ENCODE measurements around a stretch of chr7.

DNA sequence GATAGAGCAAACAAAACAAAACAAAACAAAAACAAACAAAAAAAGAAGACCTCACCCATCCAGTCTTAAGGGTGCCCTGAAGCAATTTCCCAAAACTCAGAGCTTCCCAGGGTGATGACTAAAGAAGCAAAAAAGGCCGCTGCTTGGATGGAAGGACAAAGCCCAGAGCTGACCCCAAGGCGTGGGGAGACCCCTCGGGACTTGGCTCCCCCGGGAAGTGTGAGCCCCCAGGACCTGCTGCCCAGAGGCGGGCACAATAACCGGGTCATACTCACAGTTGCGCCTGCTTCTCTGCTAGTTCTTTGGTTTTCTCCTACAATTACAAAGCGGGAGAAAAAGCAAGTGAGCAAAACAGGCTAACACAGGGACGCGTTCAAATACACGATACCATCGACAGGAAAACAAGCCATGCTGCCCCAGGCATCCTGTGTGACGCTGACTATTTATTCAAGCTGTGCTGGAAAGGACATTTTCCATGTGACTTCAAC is 29.9 kb downstream of the PAPOLB start:
- PRO-cap, 2 experiments = no peak in any of the 2 experiments

- PRO-cap, 2 experiments = no peak in any of the 2 experiments
These were observed 4.0 kb downstream of the RADIL start for GRCh38 chr7:4879452-4879926.

DNA sequence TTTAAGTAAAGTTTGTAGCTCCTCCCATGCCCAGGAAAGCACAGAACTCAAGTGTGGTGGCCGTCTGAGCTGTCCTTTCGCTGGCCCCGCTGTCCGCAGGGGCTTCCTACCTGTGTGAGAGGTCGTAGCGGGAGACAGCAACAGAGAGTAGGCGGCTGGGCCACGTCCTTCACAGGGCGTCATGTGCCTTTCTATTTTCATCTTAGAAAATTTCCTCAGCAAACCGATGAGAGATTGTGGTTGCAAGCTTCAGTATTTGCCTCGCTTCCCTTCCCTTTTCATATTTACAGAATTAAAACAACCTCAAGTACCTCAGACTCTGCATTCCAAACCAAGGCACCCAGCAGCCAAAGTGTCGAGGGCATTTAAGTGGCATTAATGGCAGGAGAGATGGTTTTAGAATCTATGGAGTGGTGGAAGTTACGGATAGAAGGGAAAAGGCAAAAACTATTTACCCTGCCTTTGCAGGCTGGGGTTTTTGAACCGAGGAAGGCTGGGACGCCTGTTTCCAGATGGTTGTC is 41.8 kb downstream of the WIPI2 start:
- PRO-cap, 2 experiments = no peak in any of the 2 experiments

DNA sequence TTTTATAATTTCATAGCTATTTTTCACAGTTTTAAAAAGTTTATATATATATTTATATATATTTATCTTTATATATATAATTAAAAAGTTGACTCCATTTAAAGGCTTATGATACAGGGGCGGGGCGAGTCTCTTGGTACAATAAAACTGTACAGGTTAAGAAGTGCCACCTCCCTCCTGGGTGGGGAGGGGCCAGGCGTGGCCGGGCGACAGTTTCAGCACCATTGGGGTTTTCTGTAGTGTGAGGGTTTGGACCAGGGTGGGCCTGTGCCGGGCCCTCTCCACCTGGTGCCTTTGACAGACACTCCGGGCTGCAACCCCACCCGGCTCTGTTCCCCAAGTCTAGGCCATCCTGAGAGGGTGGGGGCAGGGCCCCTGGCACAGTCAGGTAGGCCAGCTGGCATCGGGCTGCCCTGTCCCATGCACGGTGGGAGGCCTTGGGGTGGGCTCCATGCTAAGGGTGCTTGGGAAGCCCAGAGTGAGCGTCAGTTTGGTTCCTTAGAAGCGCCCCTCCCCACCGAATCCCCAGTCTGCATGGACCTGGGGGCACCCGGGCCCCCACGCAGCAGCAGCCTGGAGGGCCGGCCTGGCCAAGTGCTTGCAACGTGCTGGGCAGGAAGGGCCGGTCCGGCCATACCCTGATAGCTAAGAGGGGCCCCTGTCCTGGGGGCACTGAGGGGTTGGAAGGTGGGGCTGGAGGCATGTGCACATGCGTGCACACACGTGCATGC is 24.6 kb downstream of the SLC29A4 start:
- PRO-cap, 2 experiments = no peak in any of the 2 experiments

- PRO-cap, 2 experiments = no peak in any of the 2 experiments
These were observed 46.5 kb downstream of the TNRC18 start for GRCh38 chr7:5377104-5377573.

- PRO-cap, 2 experiments = no peak in any of the 2 experiments
These were observed 33.9 kb upstream of the TNRC18 start for GRCh38 chr7:5457369-5458028.

GRCh38 chr7:5518758-5519134 is 5.1 kb upstream of the FBXL18 start:
- PRO-cap, 2 experiments = no peak in any of the 2 experiments

DNA sequence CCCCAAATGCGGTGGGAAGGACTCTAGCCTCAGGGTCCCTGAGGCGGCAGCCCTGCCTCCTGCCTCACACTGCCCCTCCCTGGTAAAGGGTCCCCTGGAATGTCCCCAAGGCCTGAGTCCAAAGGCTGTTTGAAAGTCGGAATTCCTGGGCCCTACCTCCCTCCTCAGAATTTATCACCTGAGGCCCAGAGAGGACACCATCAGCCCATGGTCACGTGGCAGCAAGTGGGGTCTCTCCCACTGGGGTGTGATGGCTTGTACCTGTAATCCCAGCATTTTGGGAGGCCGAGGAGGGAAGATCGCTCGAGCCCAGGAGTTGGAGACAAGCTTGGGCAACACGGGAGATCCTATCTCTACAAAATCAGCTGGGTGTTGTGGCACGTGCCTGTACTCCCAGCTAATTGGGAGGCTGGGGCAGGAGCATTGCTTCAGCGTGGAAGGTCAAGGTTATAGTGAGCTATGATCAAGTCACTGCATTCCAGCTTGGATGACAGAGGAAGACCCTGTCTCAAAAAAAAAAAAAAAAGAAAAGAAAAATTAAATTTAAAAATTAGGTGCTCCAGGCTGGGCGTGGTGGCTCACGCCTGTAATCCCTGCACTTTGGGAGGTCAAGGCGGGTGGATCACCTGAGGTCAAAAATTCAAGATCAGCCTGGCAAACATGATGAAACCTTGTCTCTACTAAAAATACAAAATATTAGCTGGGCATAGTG is 3.7 kb upstream of the ACTB start:
- PRO-cap, 2 experiments = no peak in any of the 2 experiments

GRCh38 chr7:5605671-5606661 is 13.3 kb downstream of the FSCN1 start:
- PRO-cap, 2 experiments = no peak in any of the 2 experiments

DNA sequence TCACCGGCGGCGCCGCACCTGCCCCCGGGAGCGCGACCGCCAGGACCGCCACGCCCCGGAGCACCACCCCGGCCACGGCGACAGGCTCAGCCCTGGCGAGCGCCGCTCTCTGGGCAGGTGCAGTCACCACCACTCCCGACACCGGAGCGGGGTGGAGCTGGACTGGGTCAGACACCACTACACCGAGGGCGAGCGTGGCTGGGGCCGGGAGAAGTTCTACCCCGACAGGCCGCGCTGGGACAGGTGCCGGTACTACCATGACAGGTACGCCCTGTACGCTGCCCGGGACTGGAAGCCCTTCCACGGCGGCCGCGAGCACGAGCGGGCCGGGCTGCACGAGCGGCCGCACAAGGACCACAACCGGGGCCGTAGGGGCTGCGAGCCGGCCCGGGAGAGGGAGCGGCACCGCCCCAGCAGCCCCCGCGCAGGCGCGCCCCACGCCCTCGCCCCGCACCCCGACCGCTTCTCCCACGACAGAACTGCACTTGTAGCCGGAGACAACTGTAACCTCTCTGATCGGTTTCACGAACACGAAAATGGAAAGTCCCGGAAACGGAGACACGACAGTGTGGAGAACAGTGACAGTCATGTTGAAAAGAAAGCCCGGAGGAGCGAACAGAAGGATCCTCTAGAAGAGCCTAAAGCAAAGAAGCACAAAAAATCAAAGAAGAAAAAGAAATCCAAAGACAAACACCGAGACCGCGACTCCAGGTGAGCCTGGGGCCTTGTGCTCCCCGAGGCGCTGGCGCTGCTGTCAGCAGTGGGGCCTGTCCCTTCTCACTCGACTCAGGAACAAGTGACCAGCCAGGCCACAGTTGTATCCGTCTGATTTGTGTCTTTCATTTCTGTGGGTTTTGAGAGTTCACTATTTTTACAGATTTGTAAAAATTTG is 50.0 kb downstream of the USP42 start:
- PRO-cap, 2 experiments = no peak in any of the 2 experiments

GRCh38 chr7:6421746-6422126 is 26.0 kb downstream of the DAGLB start:
- PRO-cap, 2 experiments = no peak in any of the 2 experiments

- PRO-cap, 2 experiments = no peak in any of the 2 experiments
These were observed 20.2 kb downstream of the GRID2IP start for GRCh38 chr7:6531074-6531527.

DNA sequence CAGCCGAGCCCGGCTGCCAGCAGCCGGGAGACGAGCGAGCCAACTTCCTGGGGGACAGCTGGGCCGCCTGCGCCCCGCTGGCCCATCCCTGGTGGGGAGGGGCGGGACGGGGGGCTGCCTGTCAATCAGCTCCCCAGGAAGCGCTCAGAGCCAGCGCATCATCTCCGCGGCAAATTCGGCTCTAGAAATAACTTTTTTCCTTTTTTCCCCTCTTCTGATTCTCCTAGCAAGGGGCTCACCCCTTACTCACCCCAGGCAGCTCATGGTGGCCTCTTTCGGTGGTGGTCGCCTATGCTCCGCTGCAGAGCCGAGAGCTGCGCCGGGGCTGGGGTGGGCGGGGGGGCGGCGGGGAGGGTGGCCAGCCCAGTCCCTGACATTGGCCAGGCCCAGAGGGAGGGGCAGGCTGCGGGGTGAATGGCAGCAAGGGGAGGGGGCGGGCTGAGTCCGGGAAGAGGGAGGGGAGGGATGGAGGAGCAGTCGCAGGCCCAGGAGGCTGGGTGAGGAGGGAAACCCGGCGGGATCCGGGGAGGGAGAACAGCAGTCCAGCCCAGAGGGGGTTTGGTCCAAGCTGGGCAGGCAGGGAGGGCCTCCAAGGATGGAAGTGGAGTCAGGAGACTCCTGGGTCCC is 14.6 kb downstream of the GRID2IP start:
- PRO-cap, 2 experiments = no peak in any of the 2 experiments

DNA sequence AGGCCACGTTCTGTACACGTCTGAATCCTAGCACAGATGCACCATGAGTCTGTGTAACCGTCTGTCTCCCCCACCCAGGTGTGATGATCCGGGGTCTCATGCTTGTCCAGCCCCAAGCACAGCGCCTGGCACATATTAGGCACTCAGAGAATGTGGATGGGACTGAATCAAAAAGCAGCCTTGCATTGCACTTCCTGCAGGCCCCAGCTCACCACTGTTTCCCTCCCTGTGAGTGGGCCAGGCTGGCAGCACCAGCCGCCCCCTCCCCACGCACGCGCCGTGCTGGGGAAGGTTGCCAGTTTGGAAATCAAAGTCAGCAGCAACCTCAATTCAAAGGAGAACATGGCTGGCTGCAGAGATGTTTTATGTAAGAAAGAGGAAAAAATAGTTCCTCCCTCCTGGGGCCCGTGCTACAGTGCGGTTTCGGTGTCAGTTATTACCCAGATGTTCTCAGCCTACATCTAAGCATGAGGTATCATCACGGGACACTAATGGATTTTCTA is 5.6 kb downstream of the GRID2IP start:
- PRO-cap, 2 experiments = no peak in any of the 2 experiments

- PRO-cap, 2 experiments = no peak in any of the 2 experiments
These were observed 666 bp downstream of the INTS15 start for GRCh38 chr7:6590525-6590849.

DNA sequence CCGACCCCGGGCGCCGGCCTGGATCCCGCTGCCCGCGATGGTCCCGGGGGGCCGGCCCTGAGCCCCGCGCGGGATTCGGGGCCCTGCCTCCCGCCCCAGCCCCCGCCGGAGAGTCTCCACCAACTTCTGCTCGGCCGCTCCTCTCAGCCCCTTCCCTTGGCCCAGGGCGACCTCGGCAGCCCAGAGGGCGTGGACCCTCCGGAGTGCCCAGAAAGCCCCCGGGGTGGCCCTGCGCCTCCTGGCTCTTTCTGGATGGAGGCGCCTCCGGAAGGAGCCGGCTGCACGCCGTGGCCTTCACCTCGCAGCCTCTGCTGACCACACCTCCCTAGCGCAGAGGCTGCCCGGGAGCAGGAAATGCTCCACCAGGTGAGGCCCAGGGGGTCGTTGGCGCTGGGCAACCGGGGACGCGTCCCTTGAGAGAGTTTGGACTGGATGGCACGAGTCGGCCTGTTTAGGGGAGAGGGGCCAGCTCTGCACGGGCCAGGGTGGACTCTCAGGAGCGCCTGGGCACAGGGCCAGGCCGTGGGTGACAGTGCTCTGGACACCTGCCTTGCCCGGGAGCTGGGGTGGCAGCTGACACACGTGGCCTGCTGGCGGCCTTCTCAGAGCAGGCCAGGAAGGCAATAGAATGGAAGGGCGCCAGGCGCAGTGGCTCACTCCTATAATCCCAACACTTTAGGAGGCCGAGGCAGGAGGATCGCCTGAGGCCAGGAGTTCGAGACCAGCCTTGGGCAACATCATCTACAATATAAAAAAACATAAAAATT is 594 bp downstream of the ZNF853 start:
- PRO-cap, 2 experiments = no peak in any of the 2 experiments

- PRO-cap, 2 experiments = no peak in any of the 2 experiments
These were observed 164.3 kb upstream of the CCZ1B start for GRCh38 chr7:6990387-6990818.

DNA sequence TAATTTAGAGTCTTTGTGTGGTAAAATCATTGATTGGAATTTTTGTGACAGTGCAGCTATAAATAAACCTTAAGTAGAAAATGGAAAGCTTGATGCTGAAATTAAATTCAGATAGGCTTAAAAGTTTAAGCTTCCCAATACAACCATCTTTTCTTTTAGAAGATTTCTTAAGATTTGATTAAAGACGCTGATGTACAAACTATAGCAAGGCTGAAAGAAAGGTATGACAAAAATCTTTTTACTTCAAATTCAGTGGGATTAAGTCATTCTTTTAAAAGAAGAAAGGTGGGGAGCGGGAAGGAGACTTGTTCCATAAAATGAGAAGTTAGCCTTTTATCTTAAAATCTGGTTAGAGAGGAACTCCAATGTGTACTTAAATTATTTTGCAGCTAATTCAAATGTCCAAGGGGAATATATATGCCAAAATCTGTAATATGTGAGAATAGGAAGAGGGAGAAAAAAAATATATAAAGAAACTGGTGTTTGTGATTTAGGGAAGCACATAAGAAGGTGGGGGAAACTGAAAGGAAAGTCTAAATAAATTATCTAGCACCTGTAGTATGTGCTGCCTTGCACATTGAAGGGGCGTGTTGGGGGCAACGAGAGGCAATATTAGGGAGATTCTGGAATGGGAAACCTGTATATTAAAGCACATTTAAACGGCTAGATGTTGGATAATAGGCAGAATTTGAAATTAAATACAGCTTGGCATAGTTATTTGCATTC is 2.5 kb downstream of the C1GALT1 start:
- PRO-cap, 2 experiments = no peak in any of the 2 experiments

DNA sequence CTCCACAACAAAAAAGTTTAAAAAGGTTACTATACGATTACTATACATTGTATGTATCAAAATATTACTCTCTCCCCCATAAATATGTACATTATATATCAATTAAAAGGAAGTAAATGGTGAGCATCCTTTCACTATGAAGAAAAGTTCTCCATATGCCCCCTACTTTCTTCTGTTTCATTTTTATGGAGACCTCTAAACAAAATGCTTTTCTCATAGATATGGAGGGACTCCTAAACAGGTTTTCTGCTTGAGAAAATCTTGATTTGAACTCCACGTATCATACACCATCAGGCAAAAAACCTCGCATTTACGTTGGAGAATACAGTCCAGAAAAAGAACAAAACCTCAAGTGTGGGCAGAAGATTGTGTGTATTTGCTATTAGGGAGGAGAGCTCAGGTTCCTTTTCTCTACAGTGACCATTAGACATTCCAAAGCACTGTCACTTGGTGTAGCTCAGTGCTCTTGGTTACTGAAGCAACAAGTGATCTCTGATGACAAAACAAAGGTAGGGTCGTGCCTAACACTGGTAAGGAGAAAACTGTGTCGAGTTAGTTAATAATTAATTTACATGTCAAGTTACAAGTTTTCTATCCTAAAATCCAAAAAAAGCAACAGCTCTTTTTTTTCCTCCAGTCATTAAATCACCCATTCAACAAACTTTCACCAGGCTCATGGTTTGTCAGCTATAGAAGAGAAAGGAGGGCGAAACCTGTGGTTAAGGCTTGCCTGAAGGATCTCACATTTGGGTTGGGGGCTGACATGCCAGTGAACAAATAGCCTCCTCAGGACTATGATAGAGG is 72.5 kb downstream of the C1GALT1 start:
- PRO-cap, 2 experiments = no peak in any of the 2 experiments

GRCh38 chr7:7260771-7261281 is 78.5 kb downstream of the C1GALT1 start:
- PRO-cap, 2 experiments = no peak in any of the 2 experiments